Measurements from ENCODE around the genes SLC46A1 and SPAG5.

- PRO-cap: no peak
Measured at GRCh38 chr17:27506427-27506769, 50.1 kb downstream of the KSR1 start.

- PRO-cap: no peak
Measured at GRCh38 chr17:27646418-27646717, 15.4 kb downstream of the LGALS9 start.

- PRO-cap: no peak
Measured at GRCh38 chr17:27793477-27794350, 6.6 kb downstream of the NOS2 start.

DNA sequence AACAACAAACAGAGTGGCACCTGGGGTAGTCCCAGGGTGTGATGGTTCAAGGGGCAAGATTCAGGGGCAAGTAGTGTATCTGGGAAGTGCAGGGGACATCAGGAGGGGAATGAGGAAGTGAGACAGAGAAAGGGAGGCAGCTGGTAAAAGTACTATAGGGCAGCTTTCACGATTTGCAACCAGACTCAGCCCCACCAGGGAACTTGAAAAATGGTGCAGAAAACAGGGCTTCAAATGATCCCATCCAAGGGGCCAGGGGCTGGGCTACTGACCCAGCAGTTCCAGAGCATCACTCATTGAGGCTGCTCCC lies 5.6 kb upstream of the NOS2 start:
- PRO-cap: no peak

DNA sequence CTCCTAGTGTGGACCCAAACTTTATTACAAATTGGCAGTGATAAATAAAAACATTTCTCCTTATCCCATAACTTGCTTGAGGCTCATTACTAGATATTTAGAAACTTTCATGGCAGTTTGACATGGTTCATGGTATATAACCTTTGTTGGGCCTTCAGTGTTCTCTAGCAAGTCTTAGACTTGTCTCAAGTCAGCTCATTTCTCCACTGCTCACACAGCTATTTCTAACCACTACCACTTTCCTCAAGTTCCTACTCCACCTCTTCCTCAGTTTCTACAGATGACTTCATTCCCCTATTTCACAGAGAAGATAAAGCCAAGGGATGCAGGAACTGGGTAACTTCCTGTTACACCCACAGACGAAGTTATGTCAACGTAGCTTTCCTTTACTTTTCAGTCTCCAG lies 23.2 kb downstream of the NLK start:
- PRO-cap: no peak

DNA sequence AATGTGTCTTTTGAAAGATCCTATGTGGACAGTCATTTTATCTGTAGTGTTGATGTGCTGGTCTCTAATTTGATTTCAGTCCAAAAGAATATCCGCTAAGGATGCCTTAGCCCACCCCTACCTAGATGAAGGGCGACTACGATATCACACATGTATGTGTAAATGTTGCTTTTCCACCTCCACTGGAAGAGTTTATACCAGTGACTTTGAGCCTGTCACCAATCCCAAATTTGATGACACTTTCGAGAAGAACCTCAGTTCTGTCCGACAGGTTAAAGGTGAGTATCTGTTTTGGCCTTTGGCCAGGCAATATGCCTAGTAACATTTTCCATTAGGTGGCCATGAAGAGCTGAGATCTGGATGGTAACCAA lies 128.1 kb upstream of the TMEM97 start:
- PRO-cap: no peak

DNA sequence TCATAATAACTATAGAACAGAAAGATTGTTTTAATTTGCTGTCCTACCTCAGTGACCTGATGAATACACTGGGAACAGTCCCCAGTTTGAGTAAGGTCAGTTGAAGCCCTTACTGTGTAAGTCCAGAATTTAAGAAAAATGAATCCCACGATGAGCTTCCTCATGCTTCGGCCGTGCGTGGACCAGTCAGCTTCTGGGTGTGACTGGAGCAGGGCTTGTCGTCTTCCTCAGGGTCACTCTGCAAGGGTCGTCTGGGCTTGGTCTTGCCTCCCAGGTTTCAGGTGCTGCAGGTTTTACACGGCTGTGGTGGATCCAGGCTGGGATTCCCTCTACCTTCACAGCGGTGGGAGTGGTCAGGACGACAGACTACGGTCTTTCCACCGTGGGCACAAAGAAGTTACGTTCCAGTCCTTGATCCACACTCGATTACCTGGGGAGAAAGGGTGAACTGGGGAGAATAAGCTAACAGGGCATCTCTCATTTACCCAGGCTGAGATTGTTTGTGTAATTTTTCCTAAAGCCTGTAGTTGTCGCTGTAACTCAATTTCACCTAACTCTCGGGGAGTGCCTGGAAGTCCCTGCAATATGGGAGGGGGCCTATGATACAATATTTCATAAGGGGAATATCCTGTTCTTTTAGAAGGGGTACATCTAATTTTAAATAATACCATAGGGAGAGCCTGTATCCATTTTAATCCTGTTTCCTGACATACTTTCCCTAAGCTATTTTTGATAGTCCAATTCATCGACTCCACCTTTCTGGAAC lies 85.9 kb upstream of the TMEM97 start:
- PRO-cap: no peak

GRCh38 chr17:28367816-28368830 lies 2.0 kb downstream of the VTN start:
- PRO-cap: no peak

DNA sequence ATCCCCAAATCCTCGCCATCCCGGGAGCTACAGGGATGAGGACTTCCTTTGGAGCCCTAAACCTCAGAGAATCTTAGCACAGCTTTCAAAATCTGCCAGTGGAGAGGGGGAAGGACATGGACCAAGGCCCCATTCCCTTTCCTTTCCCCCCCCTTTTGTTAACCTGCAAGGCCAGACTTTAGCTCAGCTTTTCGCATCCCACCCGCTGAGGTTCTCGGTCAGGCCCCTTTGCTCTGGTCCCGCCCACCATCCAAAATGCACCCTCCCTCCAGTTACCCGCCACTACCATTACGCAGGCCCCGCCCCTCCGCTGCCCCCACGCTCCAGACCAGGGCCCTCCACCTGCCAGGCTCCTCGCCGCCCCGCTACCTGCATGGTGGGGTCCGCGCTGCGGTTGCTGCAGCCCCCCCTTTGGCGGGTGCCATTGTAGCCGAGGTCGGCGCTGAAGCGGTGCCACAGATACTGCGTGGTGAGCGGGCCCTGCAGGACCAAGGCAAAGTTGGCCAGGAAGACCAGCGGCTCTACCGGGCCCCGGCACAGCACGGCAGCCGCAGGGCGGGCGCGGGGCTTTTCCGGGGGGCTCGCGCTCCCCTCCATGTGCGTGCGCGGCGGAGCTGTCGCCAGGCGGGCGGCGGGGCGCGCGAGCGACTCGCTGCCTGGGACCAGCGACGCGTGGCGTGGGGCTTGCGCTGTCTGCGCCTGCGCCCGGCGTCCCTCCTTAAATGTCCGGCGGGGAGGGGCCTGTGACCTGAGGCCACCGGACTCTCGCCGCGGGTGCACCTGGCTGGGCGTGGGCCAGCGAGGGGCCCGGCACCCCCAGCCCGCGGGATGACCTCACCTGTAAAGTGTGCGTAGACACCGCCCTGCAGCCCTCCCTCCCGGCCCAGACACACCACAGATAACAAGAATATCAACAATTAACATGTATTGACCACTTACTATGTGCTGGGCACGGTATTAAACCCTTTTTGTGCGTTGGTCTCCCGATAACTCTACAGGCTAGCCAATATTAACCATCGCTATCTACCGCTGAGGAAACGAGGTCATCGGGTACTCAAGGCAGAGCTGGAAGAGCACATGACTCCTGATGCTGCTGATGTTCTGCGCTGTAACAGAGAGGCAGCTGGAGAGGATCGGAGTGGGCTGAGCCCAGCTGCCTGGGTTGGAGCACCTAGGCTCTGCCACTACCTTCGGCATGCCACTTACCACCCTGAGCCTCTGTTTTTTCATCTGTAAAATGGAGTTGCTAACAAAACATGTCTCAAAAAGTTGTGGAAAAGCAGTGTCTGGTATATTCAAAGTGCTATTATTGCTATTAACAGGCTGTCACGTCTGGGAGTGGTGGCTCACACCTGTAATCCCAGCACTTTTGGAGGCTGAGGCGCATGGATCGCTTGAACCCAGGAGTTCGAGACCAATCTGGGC lies at the start of gene SLC46A1:
SLC46A1 (minus strand) TSS at position 695 of the 1,425 bp plus-strand sequence.
- PRO-cap: bidirectional peak, plus-strand start at position 315 of the sequence, minus-strand start at position 230 of the sequence

GRCh38 chr17:28475090-28475872 lies 1.8 kb downstream of the SLC13A2 start:
- PRO-cap: bidirectional peak, plus-strand start at chr17:28475689, minus-strand start at chr17:28475359

- PRO-cap: no peak
Measured at GRCh38 chr17:28497917-28498219, 8.3 kb upstream of the FOXN1 start.

GRCh38 chr17:28580263-28580937 lies 3.7 kb upstream of the ALDOC start:
- PRO-cap: no peak

DNA sequence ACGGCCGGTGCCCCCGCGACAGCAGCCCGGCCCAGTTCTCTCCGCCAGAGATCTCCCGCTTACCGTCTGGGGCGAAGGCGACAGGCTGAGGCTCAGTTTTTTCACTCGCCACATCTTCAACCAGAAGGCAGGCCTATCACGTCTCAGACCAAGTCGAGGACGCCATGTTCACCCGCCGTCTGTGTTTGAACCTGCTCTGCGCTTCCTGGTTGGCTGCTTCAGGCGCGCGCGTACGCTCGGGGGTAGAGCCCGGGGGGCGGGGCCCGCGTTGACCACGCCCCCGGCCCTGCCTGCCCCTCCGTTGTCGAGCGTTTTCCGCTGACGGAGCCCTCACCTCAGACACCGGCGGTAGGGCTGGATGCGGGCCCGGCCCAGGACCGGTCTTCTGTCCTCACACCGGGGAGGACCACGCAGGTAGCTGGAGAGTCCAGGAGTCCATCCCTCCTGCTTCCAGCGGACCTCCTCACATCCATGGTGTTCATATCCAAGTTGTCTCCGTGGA lies at the start of gene SPAG5:
SPAG5 (minus strand) TSS at position 193 of the 502 bp plus-strand sequence.
- PRO-cap: bidirectional peak, plus-strand start at position 338 of the sequence, minus-strand start at position 183 of the sequence

DNA sequence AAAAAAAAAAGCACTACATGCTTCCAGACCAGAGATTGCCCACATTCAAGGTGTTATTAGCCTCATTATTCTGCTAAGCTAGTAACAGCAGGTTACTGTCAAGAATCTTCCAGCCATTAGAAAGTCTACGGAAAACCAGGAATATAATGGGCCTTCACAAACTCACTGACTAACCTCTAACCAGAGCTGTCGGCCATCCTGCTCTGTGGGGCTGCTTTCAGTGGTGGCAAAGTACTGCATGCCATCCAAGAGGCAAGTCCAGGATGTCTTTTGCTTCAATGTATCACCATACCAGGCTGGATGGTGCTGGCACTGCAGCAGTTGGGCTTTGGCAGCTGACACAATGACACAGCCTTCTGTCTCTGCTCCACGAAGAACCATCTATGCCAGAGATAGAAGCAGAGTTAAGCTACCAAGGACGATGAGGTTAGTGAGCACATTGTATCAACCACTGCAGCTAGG lies 9.6 kb upstream of the RSKR start:
- PRO-cap: no peak

DNA sequence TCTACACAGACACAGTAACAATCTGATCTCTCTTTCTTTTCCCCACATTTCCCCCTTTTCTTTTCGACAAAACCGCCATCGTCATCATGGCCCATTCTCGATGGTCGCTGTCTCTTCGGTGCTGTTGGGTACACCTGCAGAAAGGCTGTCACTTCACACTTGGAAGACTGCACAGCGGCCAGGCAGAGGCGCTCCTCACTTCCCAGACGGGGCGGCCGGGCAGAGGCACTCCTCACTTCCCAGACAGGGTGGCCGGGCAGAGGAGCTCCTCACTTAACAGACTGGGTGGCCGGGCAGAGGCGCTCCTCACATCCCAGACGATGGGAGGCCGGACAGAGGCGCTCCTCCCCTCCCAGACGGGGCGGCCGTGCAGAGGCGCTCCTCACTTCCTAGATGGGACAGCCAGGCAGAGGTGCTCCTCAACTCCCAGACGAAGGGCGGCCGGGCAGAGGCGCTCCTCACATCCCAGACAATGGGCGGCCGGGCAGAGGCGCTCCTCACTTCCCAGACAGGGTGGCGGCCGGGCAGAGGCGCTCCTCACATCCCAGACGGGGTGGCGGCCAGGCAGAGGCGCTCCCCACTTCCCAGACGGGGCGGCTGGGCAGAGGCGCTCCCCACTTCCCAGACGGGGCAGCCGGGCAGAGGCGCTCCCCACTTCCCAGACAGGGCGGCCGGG lies 2.9 kb downstream of the SDF2 start:
- PRO-cap: no peak

- PRO-cap: no peak
Measured at GRCh38 chr17:28678395-28679161, 16.6 kb downstream of the SUPT6H start.

GRCh38 chr17:28718933-28719214 lies 911 bp upstream of the RPL23A start:
- PRO-cap: no peak

DNA sequence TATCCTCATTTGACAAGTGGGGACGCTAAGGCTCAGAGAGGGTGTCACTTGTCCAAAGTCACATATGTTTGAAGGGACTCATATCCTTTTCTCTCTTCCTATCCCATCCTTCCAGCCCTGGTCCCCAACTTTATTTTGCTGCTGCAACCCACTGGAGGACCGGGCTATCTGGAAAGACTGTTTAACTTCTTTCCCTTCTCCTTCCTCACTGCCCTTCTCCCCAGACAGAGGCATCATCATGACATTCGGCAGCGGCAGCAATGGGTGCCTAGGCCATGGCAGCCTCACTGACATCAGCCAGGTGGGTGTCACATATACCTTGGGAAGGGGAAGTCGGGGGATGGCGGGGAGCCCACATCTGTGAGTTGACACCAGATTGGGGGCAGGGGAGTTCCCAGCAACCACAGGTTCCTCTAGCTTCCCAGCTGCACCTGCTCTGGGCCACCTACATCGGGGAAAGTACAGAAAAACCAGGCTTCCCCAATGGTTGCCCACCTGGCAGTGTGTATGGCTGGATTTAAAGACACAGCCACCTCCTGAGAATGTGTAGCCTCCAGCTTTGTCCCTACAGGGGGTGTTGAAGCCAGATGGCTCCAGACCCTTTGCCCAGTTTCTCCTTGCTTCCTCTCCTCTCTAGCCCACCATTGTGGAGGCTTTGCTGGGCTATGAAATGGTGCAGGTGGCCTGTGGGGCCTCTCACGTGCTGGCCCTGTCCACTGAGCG lies 5.2 kb upstream of the TRAF4 start:
- PRO-cap: no peak

GRCh38 chr17:28746455-28747526 lies 3.0 kb downstream of the TRAF4 start:
- PRO-cap: bidirectional peak, plus-strand start at chr17:28746928, minus-strand start at chr17:28746704; bidirectional peak, plus-strand start at chr17:28747275, minus-strand start at chr17:28747093

DNA sequence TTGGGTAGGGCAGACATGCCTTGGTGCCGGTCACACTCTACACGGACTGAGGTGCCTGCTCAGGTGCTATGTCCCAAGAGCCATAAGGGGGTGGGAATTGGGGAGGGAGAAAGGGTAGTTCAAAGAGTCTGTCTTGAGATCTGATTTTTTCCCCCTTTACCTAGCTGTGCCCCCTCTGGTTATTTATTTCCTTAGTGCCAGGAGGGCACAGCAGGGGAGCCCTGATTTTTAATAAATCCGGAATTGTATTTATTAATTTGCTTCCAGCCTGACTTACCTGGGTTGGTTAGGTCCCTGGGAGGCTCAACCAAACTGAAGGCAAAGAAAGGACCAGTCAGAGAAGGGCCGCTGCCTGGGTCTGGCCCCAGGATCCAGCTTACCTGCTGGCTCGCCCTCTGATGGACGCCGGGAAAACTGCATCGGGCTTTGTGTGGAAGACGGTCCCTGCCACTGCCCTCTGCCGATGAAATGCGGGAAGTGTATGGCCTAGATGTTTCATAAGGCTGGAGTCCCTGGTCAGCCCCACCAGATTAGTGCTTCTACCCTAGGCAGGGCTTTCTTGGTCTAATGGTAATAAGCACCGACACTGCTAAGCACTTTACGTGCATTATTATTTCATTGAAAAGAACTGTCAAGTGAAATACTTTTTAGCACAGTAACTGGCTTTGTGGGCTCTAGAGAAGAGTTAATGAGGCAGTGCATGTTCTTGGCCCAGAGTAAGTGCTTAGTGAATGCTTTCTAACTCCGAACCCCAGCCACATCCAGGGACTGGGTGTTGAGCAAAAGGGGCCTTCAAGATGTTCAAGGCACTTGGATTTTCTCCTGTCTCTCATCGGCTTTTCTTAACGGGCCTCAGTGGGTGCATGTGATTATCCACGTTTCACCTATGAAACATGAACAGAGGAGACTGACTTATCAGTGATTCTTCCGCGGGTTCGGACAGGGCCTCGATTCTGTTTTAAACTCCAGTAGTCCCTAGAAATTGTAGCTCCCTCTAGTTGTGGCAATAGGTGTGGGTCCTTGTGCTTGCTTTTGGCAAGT lies 6.3 kb downstream of the TRAF4 start:
- PRO-cap: no peak